Gallbladder (tissue), 1 donor: ENCODE data around the gene HAPLN3.

DNA sequence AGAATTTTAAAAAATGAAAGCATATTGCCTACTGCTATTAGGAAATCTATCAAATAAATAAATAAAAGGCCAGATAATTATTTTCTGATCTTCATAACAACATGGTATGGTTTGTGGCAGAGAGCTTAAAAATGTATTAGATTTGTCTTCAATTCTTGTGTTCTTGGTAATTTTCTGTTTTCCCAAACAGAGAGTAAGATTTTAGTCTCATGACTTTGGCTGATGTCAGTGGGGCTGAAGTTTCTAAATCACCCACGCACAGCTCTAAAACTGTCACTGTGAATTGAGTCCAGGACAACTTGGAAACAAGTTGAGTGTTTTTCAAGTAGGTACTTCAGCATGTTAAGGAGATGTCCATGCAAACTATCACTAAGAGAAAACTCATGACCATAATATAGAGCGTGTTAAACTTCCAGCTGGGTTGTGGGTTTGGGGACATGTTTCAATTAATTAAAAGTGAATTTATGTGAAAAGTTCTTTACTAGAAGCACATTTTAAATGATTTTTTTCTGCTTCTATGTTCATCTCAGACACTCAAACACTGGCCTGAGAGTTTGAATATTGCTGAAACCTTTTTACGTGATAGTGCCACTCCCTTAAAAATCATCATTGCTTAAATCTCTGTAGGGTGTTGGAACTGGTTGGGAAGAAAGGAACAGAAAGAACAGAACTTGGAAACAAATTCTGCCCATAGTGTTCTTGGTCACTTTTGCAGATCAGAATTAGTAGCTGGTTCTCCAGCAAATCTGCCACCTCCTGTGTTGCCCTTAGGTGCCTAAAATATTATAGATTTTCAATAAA lies 89.9 kb downstream of the KLHL25 start:
- PRO-cap, result no peak

- PRO-cap, result no peak
Measured at GRCh38 chr15:85743456-85744271, 51.1 kb downstream of the KLHL25 start.

DNA sequence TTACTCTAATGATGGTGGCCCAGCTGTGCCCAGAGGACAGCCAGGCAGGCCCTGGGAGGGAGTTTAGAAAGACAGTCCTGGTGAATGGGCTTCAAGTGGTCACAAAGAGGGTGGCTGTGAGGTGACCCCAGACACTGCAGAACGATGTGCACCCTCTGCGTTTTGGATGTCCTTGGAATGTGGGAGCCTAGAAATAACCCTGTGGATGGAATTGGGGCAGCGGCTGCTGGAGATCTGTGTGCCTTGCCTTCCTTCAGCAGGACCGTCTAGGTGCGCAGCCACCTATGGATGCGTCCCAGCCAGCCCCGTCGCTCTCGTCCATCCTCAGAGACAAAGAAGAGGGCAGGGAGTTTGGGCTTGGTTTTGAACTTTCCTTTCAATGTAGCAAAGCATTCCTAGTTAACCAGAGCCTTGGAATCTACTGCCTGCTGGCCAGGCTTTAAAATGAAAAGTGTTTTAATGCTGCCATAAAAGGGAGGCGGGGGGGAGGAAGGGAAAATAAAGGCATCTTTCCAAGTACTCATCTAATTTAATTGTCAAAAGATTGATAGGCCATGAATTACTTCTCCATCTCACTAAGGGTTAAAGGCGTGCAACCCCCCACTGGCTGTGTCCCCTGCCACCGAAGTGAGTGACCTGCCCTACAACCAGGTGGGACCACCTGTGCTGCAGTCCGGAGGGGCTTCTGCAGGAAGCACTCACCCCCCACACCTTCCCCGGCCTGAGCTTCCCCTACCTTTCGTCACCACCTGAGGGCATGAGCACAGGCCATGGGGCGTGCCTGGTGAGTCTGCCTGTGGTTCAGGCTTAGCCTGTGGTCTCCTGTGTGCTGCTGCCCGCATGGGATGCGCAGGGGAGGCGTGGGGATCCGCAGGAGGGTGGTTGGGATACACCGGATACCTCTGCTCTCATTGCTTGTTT lies 46.3 kb downstream of the KLHL25 start:
- PRO-cap, result no peak

- PRO-cap, result no peak
Measured at GRCh38 chr15:85764543-85765320, 30.0 kb downstream of the KLHL25 start.

- PRO-cap, result no peak
Measured at GRCh38 chr15:85837911-85838123, 43.1 kb upstream of the KLHL25 start.

DNA sequence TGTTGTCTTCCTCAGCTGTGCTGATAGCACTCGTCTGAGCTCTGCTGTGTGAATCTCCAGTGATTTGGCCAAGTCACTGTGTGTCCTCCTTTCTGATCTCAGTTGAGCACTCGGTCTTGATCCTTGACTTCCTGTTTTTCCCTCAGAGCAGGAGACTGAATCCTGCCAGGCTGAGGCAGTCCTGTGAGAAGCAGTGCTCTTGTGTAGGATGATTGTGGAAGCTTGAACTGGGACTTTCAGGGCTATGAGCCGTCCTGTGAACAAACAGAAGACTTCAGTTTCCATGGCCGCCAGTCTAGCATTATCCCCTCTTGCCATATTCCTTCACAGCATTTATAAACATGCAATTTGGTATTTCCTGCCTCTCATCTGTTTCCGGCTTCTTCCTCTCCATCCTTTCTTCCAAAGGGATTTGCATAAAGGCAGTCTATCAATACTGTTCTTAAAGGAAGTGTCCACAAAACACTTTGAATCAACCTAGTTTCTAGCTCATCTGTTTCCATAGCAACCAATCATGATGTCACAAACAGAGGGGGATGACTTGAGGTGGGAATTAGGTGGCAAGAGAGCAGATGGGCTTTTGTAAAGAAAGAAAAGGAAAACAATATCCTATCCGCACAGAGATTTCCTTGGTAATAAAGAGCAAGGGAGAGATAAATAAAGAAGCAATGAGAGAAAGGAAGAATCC lies 237.2 kb downstream of the AGBL1 start:
- PRO-cap, result no peak

- PRO-cap, result no peak
Measured at GRCh38 chr15:86635352-86635618, 555.6 kb downstream of the AGBL1 start.

DNA sequence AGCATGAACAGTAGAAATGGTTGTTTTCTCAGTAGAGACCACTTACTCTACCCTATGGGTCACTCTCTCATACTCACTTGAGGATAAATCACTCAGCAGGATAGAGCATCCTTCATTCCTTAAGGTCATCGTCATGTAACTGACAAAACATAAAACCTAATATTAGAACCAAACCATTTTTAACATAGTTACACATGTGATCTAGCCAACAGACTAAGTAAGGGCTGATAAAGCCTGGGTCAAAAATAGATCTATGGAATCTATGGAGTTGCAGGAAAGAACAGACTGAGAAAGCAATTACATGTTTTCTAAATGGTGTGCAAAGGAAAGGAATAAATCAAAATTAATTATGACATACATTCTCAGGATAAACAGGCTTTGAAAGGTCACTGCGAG lies 769.0 kb downstream of the NTRK3 start:
- PRO-cap, result no peak

- PRO-cap, result no peak
Measured at GRCh38 chr15:87576321-87577275, 679.9 kb downstream of the NTRK3 start.

- PRO-cap, result no peak
Measured at GRCh38 chr15:87597399-87598152, 659.0 kb downstream of the NTRK3 start.

- PRO-cap, result no peak
Measured at GRCh38 chr15:88248982-88249516, 7.5 kb downstream of the NTRK3 start.

GRCh38 chr15:88615174-88616038 lies 5.7 kb upstream of the AEN start:
- PRO-cap, result bidirectional peak, plus-strand start at chr15:88615666, minus-strand start at chr15:88615371

- PRO-cap, result no peak
Measured at GRCh38 chr15:88645484-88646284, 6.9 kb downstream of the ISG20 start.

DNA sequence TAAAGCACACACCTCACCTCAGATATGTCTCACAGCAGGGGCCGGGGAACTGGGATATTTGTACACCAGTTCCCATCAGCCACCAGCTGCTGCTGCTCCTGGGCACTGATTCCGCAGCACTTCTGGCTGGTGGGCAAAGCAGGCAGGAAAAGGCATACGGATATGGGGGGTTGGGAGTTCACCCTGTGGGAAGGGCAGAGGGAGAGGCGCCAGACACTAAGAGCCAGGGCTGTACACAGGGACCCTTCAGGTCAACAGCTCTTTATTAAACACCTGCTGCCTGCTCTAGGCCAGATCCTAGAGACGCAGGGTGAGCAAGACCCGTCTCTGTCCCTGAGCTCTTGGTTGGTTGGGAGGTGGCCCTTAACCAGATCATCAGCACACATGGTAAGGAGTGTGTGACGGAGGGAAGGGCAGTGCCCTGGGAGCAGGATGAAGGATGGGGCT lies 14.1 kb downstream of the ISG20 start:
- PRO-cap, result no peak

DNA sequence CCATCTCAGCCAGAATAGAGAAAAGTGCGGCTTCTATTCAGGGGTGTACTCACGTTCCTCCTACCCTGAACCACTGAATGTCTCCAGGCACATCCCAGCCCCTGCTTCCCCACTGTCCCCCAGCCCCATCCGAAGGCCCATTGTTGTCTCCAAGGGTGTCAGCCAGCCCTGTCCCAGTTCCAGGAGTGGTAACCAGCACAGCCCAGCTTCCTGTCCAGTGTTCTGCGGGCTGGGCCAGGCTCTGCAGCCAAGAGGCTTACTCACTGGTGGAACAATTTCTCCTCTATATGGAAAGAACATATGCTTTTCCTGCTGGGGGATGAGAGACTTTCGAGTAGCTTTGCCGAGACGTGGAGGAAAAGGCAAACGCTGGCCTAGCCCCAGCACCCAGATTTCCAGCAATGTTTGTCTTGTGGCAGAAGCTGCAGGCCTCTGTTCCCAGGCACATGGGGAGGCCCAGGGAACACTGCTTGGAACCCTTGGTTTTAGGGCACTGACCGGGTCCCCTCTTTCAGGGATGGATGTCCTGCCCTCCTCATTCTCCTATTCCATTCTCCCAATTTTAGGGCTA lies 20.8 kb downstream of the ISG20 start:
- PRO-cap, result unidirectional peak, plus-strand start at position 217 of the sequence

DNA sequence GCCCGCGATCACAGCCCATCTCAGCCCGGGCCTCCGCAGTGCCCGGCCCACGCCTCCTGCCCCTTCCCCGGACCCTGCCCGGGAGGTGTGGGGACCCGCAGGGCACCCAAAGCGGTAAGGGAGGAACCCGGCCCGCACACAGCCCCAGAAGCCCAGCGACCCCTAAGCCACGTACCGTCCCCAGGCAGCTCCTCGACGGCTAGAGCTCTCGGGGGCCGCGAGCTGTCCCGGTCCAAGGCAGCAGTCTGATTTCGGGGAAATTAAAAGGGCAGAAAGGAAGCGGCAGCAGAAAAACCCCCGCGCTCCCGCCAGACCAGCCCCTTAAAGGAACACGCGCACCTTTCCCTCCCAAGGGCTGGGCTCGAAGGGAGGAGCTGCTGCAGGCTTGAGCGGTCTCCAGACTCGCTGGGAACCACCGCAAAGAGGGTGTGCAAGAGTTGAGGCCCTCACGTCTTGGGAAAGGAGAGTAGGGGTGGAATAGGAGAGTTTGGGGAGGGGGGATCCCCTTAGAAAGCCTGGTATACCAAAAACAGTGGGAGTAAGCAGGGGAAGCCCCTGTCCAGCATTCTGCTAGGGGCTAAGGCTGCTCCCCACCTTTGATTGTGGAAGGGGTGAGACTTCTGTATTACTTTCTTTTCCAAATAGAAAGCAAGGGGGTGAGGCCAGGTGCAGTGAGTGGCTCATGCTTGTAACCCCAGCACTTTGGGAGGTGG lies at the start of gene HAPLN3:
TSS of gene HAPLN3 (minus strand) at position 261 of the 713 bp plus-strand sequence.
- PRO-cap, result unidirectional peak, minus-strand start at position 201 of the sequence; unidirectional peak, minus-strand start at position 247 of the sequence

GRCh38 chr15:89017288-89018246 lies 70.7 kb upstream of the ABHD2 start:
- PRO-cap, result no peak

DNA sequence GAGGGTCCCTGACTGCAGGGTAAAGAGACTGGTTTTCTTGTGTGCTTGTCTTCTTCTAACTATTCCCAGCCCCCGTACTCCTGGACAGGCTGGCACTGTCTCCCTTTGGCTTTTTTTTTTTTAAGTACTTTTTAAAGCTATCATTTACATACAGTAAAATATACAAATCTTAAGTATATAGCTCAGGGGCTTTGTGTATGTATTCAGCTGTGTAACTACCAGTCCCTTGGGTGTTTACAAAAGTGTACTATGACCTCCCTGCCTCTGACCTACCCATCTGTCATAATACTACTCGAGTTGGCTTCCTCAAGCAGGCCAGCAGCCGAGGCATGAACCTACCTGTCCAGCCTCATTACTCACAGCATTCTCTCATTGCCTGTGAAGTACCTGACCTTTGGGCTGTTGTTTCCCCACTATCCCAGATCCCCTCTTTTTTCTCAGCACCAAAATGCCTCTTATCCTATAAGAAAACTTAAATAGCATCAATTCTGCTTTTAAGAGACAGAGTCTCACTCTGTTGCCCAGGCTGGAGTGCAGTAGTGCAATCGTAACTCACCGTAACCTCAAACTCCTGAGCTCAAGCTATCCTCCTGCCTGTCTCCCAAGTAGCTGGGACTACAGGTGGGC lies 33.2 kb downstream of the ABHD2 start:
- PRO-cap, result unidirectional peak, plus-strand start at position 318 of the sequence

DNA sequence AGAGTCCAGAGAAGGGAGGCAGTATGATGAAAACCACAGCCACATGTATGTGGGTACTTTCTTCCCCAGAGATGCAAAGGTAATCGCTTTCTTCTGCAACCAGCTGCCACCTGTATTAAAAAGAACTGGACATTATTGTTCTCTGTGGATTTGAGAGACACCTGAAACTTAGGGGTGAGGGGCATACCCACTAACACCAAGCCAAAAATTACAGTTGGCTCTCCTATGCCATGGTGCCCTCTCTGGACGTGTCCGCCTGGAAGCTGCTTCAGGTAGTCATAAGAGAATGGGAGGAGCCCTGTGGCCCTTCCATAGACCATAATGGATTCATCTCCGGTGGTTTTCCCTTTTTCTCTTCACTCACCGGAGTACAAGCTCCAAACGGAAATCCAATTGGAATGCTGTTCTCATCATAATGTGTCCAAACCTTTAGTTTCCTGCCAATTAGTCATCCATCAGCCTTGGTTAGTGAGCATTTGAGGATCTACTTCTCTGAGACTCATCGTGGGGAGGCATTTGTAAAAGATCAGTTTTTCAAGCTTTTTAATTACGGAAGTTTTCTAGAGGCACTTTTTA lies 34.8 kb downstream of the ABHD2 start:
- PRO-cap, result no peak

- PRO-cap, result bidirectional peak, plus-strand start at chr15:89130468, minus-strand start at chr15:89130369
Measured at GRCh38 chr15:89130252-89130579, 42.0 kb downstream of the ABHD2 start.